Renal cortical epithelial cell (primary cell): ENCODE measurements around a stretch of chr10.

- RRBS: 1% methylated on average over 24 of the region's 56 CpGs
Observed at GRCh38 chr10:27741983-27742715, 3.5 kb downstream of the MKX start.

DNA sequence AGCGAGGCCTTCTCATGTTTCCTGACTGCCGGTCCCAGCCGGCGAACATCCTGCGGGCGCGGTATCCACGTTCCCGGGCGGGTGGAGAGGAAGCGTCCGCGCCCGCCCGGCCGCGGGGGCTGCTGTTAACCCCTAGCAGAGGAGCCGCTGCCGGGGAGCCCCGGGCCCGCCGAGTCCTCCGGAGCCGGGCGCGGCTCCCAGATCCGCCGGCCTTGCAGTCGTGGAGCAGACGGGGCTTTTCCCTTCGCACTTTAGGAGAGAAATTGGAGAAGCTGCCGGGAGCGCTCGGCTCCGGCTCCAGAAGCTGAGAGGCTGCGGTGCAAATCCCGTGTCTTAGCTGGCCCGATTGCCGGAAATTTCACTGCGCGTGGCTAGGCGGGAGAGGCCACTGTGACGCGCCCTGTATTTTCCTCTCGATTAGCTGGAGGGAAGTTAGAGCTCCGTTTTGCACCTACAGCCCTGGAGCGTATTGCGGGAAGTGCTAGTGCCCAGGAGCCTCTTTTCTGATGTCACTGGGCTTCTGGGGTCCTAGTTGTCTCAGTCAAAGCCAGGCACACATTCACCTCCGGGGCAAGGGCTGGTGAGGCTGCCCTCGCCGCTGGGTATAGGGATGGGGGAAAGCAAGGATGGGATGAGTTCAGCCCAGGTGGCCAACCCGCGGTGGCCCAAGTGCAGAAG, 405 bp upstream of the MKX start:
- RRBS: 3% methylated on average over 21 of the region's 53 CpGs

GRCh38 chr10:27982894-27983386, 15.9 kb downstream of the ODAD2 start:
- RRBS: no CpG with 5 or more reads among the region's 6 CpGs

DNA sequence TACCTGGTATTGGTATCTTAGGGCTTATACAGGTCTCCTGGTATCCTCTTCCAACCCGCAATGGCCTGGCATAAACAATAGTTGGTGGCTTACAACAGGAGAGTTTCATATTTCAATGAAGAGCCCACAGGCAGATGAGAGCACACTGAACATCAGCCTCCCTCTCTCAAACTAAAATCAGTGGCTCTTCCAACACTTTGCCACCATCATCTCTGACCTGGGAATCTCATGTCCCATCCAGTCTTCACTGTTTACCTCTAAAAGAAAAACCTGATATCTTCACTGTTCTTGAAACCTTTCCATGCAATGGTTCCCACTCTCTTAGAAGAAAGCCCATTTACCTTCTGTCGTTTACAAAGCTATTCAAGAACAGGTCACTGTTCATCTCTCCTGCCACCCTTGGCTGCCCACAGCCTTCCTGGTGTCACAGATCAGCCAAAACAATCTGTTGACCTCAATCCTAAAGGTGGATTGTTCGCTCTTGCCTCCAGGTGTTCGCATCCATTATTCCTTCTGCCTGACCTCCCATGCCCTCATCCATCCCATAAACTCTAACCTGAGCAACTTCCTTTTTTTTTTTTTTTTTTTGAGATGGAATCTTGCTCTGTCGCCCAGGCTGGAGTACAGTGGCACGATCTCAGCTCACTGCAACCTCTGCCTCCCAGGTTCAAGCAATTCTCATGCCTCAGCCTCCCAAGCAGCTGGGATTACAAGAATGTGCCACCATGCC, 106.1 kb downstream of the MPP7 start:
- RRBS: no CpG with 5 or more reads among the region's 6 CpGs

DNA sequence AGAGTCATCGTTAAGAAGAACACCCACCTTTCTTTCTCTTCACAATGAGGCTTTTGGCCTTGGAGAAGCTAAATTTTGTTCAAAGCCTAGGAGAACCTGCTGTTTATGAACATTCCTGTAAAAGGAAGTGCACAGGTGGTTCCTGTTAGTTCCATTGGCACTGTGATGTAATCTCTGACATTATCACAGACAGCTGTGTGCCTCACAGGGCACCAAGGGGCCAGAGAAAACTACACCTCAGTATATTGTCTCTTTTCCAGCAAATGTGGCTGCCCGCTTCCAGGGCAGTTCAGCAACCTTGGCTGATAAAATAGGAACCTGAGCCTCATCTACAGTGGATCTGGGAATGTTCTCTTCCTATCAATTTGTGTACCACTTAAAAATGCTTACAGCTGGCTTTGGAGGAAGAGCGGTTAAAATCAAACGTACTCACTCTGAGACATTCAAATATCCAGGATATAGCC, 20.8 kb downstream of the MPP7 start:
- RRBS: no CpG with 5 or more reads among the region's 4 CpGs

GRCh38 chr10:28375672-28376084, 72.8 kb upstream of the MPP7 start:
- RRBS: no CpG with 5 or more reads among the region's 3 CpGs

DNA sequence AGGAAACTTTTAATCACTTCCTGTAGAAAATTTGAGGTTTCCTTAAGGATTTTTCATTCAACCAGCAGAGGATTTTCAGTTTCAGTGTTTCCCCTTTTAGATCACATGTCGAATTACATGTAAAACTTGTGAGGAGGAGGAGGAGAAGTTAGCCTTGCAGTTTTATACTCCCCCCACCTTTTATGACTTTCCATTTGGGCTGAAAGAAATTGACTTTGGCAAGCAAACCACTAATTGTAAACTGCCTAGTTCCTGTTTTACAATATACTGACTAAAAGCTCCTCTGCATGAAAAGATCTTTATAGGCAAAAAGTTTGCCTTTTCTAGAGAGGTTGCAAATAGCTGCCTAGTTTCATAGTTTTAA, 3.0 kb downstream of the BAMBI start:
- RRBS: no CpG with 5 or more reads among the region's 1 CpG

DNA sequence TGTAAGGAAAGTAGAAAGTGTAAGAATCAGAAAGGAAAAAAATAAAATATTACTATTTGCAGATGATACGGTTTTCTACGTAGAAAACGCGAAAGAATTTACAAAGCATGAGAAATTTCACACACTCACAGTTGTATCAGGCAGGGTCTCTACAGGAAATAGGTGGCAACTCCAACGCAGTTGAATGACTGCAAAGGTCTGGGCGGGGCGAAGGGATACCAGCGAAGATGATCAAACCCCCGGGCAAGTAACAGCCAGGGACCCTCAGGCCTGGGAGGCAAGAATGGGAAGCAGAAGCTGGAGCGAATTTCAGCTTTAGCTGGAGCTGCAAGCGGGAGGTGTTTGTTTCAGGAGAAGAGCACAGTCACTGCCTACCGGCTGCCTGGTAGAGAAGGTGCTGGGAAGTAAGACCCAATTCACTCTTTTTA, 149.0 kb downstream of the BAMBI start:
- RRBS: no CpG with 5 or more reads among the region's 12 CpGs

- RRBS: no CpG with 5 or more reads among the region's 9 CpGs
Observed at GRCh38 chr10:29324079-29324609, 35.3 kb downstream of the LYZL1 start.

GRCh38 chr10:29462179-29462489, 172.6 kb downstream of the SVIL start:
- RRBS: no CpG with 5 or more reads among the region's 4 CpGs

DNA sequence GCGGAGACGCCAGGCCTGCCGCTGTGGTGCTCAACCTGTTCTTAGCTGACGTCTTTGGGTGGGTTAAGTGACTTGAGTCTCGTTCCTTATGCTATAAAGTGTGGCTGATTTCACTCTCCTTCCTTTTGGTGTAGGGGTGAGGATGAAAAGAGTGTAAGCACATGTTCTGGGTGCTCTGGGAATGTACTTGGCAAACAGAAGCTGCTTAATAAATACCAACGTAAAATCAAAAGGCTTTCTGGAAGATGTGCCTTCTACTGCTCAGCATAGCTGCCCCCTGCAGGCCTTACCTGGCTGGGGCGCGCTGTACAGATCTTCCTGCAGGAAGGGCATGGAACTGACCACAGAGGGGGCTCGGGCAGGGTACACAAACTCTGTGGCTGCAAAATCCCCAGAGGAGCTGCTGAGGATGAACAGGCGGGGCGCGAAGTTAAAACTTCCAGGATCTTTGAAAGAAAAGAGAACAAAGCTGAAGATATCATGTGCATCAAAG, 169.4 kb downstream of the SVIL start:
- RRBS: no CpG with 5 or more reads among the region's 12 CpGs

- RRBS: no CpG with 5 or more reads among the region's 21 CpGs
Observed at GRCh38 chr10:29479351-29480439, 155.1 kb downstream of the SVIL start.

- RRBS: no CpG with 5 or more reads among the region's 17 CpGs
Observed at GRCh38 chr10:29731572-29732483, 97.1 kb upstream of the SVIL start.

DNA sequence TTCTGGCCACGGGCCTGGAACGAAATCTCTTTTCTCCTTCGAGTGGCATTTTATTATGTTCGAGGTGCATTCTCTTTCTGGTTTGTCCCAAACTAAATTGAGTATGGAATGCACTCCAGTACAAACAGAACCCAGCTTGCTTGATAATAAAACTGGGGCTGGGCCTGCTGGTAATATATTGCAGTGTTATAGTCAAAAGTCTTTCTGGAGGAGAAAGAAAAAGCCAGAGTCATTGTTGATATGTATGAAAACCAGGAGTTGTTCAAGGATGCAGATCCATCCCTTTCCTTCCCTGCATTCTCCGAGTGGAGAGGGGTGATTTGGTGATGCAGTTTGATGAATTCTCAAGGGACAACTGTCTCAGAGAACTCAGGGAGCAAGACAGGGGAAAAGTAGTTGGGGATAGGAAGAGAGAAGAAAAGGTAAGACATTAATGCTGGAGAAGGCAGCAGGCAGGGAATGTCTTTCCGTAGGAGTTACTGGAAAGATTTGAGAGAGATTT, 160.6 kb upstream of the SVIL start:
- RRBS: no CpG with 5 or more reads among the region's 6 CpGs

- RRBS: no CpG with 5 or more reads among the region's 5 CpGs
Observed at GRCh38 chr10:29849500-29849983, 209.8 kb downstream of the JCAD start.

DNA sequence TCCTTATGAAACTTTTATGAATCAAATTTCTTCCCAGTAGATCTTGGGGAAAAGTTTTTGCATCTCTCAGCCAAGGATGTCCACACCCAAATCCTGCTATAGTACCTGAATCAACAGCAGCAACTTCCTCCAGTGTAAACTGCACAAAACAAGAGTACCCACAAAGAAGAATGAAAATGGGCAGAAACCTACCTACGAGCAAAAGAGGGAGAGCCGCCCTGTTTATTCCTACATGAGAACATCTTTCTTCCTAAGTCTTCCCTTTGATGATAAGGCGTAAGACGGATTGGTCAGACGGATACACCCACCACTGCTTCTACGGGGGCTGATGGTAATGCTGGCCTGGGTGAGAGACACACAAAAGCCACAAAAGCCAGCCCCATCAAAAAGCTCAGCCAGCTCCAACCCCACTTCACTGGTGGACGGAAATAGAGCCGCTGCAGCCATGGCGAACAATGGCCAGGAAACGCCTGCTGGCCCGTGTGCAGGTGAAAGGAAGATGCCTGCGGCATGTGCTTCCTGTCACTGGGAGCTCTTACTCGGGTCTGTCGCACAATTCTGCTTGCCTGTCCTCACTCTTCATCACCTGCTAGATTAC, 10.4 kb downstream of the JCAD start:
- RRBS: no CpG with 5 or more reads among the region's 14 CpGs

GRCh38 chr10:30341389-30341815, 7.7 kb downstream of the MTPAP start:
- RRBS: no CpG with 5 or more reads among the region's 5 CpGs

DNA sequence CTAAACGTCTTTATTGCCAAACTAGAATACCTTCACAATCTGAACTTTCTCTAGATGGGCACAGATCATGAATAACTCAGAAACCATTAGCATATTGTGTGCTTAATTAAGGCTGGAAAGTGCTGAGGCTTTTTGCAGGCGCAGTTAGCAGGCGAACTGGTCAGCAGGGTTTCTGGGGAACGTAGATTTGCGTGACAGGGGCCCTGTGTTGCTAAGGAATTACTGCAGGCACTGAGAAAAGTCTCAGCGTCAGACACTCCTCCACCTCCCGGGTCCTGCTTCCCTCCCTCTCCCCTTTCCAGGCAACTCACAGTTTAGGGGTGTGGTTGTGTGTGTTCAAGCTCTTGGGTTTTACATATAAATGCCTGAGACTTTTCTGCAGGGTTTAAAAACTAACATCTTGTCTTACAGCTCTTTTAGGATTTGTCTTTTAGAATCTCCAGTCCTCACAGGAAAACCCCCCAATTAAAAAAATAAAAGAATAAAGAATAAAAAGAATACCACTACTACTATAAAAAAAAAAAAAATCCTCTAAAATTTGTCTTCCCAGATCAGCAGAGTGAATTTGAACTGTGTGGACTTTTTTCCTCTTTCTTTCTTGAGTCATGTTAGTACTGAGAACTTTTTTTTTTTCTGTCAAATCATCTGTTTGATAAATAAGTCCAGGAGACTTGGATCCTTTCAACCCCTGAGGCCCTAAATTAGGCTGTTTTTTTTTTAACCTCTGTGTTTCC, 2.4 kb downstream of the MAP3K8 start:
- RRBS: no CpG with 5 or more reads among the region's 7 CpGs

- RRBS: no CpG with 5 or more reads among the region's 7 CpGs
Observed at GRCh38 chr10:30488168-30488732, 54.3 kb downstream of the MAP3K8 start.

GRCh38 chr10:30536315-30537055, 93.1 kb downstream of the LYZL2 start:
- RRBS: no CpG with 5 or more reads among the region's 5 CpGs